Karpas-422 (cell line): ENCODE results near the genes CD2 and PTGFRN.

- PRO-cap: no peak
- RAMPAGE, long total RNA: no peak
Measured at GRCh38 chr1:115753914-115754459, 14.5 kb downstream of the CASQ2 start.

- PRO-cap: no peak
- RAMPAGE, long total RNA: no peak
Measured at GRCh38 chr1:115767277-115767971, 1.1 kb downstream of the CASQ2 start.

- PRO-cap: no peak
- RAMPAGE, long total RNA: no peak
Measured at GRCh38 chr1:115838198-115838787, 2.6 kb downstream of the NHLH2 start.

GRCh38 chr1:116211374-116211813 is 100.2 kb downstream of the MAB21L3 start:
- PRO-cap: no peak
- RAMPAGE, long total RNA: no peak

- PRO-cap: no peak
- RAMPAGE, long total RNA: no peak
Measured at GRCh38 chr1:116272954-116273445, 100.0 kb upstream of the ATP1A1 start.

DNA sequence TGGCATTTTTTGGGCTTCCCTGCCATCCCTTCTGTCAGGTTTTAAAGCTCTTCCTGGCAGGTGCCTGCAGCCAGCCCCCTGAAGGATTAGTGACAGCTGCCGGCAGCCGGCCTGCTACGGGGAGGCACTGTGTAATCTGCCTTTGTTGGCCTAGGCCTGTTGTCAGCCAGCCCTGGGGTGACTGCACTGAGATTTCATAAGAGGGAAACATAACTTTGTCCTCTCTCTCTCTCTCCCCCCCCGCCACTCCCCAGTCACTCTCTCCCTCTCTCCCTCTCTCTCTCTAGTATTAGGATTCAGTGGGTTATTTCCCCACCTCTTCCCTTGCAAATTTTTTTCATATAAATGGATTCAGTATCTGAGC is 99.6 kb upstream of the ATP1A1 start:
- PRO-cap: no peak
- RAMPAGE, long total RNA: no peak

GRCh38 chr1:116361513-116362598 is 11.2 kb upstream of the ATP1A1 start:
- PRO-cap: no peak
- RAMPAGE, long total RNA: no peak

- PRO-cap: no peak
- RAMPAGE, long total RNA: no peak
Measured at GRCh38 chr1:116373734-116374347, 797 bp downstream of the ATP1A1 start.

DNA sequence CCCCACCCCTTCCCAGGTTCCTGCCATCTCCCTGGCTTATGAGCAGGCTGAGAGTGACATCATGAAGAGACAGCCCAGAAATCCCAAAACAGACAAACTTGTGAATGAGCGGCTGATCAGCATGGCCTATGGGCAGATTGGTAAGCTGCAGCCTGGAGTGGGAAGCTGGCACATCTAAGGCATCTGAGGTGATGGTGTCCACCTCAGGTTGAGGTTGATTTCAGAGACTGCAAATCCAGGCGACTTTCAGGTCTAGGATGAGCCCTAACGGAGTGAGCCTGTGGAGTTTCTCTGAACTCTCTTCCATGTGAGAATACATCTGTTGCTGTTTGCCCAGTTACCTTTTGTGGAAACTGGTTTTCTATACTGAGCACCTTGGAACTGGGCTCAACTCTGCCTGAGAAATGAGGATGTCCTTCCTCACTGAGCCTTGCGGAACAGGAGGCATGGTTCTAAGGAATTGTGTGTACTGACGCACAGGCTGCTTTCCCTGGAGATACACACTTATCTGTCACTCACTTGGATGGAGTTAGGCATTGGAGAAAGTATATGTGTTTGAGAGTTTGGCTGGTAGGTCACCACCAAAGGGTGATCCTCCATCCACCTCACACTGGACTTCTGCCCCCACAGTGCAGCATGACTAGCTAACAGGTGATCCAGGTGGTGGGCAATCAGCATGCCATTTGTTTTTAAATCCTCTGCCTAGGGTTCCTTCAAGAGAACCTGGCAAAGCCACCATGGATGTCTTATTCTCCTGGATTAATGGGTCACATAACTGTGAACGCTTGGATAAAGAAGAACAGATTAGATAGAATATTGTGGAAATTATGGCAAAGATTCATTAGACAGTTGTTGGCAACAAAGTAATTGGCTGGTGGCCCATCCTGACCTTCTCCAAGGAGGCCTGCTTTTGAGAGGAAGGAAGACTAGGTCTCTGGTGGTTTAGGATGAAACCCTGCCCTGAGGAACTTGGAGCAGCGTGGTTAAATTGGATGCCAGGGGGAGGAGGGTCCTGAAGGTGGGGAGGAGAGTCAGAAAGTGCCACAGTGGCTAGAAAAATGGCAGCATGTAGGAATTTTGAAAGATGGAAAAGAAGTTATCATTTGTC is 26.7 kb downstream of the ATP1A1 start:
- PRO-cap: no peak
- RAMPAGE, long total RNA: no peak

GRCh38 chr1:116489030-116489857 is 81.6 kb downstream of the CD58 start:
- PRO-cap: no peak
- RAMPAGE, long total RNA: no peak

DNA sequence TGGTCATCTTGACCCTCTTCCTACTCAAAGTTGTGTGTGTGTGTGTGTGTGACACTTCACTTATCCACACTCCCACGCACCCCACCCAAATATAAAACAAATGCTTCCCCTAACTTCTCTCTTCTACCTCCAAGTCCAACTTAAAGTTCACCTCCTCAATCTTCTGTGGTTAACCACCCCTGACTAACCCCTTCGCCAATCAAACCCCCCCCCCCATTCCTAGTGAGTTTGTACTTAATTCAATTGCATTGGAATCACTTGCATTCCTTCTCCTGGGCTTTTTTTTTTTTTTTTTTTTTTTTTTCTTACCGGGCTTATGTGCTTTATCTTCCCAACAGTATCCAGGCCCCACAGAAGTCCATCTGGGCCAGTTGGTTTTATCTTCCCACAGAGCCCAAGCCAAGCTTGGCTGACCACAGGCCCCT is 78.5 kb downstream of the CD58 start:
- PRO-cap: no peak
- RAMPAGE, long total RNA: no peak

- PRO-cap: no peak
- RAMPAGE, long total RNA: no peak
Measured at GRCh38 chr1:116514856-116516088, 55.6 kb downstream of the CD58 start.

DNA sequence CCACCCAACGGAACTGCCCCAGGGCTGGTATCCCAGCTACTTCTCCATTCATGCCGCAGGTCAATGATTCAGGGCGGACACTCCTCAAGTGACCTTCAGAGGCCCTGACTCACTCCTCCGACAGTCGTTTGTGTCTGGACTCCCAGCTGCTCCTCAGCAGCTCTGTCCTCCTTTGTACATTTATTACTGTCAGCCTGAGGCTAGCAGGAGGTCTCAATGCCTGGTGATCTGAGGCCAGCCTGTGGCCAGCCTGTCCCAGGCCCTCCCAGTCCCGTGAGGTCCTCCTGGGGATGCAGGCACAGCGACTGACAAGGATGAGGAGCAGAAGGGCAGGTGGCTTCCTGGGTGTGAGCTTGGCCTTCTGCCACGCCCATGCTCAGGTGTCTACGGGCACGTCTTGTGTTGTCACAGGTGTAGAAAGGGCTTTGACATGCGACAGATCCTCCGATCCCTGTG is 24.2 kb downstream of the IGSF3 start:
- PRO-cap: no peak
- RAMPAGE, long total RNA: no peak

GRCh38 chr1:116710238-116710727 is 42.8 kb upstream of the IGSF3 start:
- PRO-cap: no peak
- RAMPAGE, long total RNA: no peak

DNA sequence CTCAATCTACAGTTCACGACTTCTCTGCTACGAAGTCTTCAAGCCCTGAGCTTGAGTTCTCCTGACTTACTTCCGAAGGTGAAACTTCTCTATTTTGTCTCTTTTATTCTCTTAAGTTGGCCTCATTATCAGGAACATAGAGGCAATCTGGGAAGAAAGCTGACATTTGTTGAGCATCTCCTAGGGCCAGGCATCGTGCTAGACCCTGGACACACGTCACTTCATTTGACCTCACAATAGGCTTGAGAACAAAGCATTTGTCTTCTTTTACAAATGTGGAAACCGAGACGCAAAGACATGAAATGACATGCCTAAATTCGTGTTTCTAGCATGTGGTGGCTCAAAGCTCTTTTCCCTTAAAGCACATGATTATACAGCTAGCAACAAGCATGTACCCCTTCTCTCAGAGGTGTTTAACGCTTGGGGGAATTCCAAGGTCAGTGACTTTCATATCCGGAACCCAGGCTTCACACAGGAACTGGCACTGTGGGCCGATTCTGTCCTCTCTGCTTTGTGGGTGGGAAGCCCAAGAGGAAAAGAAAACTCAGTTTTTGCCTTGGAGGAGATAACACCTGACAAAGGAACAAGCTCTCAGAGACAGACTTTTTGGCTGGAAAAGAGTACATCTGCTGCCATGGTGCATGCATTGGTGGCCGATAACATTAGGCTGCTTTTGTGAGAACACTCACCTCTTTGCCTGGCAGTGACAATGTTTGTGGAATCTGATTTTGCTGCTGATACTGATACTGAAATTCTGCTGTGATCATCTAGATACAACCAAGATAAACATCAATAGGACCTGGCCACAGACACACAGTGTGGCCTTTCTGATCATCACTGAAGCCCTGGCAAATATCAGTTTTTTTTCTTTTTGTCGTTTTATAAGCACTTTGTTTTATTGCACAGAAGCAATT is 15.4 kb upstream of the CD2 start:
- PRO-cap: no peak
- RAMPAGE, long total RNA: no peak

- PRO-cap: no peak
- RAMPAGE, long total RNA: no peak
Measured at GRCh38 chr1:116754029-116754770, at the start of gene CD2. Gene CD2, plus strand, starts transcription at chr1:116754430.

GRCh38 chr1:116800651-116801226 is 46.5 kb downstream of the CD2 start:
- PRO-cap: no peak
- RAMPAGE, long total RNA: no peak

GRCh38 chr1:116909428-116910317 is at the start of gene PTGFRN:
Gene PTGFRN, plus strand, starts transcription at chr1:116909916.
- PRO-cap: no peak
- RAMPAGE, long total RNA: no peak

- PRO-cap: bidirectional peak, plus-strand start at chr1:117059463, minus-strand start at chr1:117059495; unidirectional peak, minus-strand start at chr1:117059846; bidirectional peak, plus-strand start at chr1:117060339, minus-strand start at chr1:117060064
- RAMPAGE, long total RNA: no peak
Measured at GRCh38 chr1:117059147-117060222, 641 bp upstream of the TTF2 start.

- PRO-cap: no peak
- RAMPAGE, long total RNA: no peak
Measured at GRCh38 chr1:117358019-117358426, 9.2 kb upstream of the MAN1A2 start.